ENCODE data around the genes EIF2A and P2RY12.

DNA sequence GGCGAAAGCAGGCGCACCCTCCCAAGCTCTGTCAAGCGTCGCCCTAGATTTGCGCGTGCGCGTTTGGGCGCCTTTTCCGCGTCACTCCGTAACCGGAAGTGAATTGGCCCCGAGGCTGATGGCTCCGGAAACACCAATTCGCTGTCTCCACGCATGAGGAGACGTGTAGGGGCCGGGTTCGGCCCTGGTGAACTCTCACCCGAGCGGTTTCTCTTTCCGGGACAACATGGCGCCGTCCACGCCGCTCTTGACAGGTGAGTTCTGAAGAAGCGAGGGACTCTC is at the start of gene EIF2A:
Gene EIF2A, plus strand, starts transcription at position 211 of the 282 bp plus-strand sequence.
- PRO-cap, 3 experiments: peak in 3 of 3 experiments; most common plus-strand start position 211 of the sequence (in 2)
- RAMPAGE, long total RNA, 4 experiments: start-site peak on the plus strand in 4 of 4 experiments, centred at positions 211 to 220 of the sequence, 92 to 1,092 reads per replicate
- RRBS: under 1% methylated on average over 7 of the region's 28 CpGs

DNA sequence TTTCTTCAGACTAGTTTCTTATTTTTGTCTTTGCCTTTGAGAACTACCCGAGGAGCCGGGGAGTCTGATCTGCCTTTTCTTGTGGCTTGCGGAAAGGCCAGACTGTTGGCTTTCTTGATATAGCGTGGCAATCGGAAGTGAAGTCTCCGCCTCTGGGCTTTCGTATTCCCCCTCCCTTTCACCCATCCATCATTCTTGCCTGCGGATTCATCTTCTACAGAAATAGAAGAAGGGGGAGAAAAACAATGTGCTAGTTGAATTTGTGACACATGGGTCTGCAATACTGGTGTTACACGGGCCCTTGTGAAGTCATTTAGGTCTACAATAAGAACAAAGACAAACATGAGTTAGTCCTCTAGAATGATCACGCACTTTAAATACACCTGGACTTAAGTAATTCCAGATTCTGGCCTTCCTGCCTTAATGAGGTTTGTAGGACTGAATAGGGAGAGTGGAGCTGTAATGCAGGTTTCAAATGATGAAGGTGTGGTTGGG is 319 bp downstream of the EIF2A start:
- PRO-cap, 3 experiments: peak in 2 of 3 experiments; most common plus-strand start position 189 of the sequence (in 1); most common minus-strand start position 180 of the sequence (in 2)
- RAMPAGE, long total RNA, 4 experiments: no peak in any of the 4 experiments
- RRBS: 0% methylated on average over 2 of the region's 10 CpGs

DNA sequence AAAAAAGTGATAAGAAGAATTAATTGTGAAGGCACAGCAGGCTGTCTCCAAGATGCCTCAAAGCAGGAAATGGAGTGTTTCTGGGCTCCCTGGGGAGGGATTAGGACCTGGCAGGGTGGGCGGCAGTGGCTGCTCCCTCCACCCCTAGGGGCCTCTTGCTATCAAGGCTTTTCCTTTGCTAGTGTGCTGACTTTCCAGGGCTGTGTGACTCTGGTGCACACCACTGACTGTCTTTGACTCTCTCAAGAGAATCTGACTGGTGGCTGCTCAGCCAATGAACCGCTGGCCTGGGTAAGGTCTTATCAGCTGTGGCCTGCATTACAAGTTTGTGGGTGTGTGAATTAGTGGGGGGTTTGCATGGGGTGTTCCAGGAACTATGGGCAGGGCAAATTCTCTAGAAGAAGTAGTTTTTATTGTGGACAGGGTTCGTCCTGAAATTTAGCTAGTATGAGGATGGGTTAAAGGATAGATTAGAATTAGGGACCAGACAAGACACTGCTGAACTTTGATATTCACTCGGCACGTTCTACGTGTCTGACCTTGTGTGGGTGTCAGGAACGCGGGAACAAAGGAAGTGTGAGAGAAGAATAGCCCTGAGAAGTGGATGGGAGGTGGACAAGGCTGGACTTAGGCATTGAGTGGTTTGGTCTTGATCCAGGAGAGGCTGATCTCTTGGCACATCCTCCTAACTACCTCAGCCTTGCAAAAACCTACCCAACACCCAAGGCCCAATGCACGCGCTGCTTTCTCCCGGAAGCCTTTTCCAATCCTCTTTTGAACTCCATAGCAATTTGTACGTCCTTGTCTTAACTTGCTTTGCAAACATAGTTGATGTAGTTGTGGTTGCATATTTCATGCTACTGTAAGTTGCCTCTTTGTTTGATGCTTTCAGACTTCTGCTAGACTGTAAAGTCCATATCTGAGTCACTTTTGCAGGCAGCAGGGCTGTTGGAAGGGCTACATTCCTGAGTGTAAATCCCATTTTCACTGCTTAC is 29.3 kb downstream of the SIAH2 start:
- PRO-cap, 3 experiments: peak in 3 of 3 experiments; most common plus-strand start position 344 of the sequence (in 1); most common minus-strand start position 206 of the sequence (in 3)
- RAMPAGE, long total RNA, 4 experiments: no peak in any of the 4 experiments
- RRBS: no CpG with 5 or more reads among the region's 12 CpGs

- PRO-cap, 3 experiments: no peak in any of the 3 experiments
- RAMPAGE, long total RNA, 4 experiments: start-site peak on the minus strand in 1 of 4 experiments, at chr3:150736584-150736601 at its widest, 10 reads per replicate
- RRBS: no CpG with 5 or more reads among the region's 7 CpGs
Observed at GRCh38 chr3:150736162-150736992, 26.6 kb downstream of the SIAH2 start.

DNA sequence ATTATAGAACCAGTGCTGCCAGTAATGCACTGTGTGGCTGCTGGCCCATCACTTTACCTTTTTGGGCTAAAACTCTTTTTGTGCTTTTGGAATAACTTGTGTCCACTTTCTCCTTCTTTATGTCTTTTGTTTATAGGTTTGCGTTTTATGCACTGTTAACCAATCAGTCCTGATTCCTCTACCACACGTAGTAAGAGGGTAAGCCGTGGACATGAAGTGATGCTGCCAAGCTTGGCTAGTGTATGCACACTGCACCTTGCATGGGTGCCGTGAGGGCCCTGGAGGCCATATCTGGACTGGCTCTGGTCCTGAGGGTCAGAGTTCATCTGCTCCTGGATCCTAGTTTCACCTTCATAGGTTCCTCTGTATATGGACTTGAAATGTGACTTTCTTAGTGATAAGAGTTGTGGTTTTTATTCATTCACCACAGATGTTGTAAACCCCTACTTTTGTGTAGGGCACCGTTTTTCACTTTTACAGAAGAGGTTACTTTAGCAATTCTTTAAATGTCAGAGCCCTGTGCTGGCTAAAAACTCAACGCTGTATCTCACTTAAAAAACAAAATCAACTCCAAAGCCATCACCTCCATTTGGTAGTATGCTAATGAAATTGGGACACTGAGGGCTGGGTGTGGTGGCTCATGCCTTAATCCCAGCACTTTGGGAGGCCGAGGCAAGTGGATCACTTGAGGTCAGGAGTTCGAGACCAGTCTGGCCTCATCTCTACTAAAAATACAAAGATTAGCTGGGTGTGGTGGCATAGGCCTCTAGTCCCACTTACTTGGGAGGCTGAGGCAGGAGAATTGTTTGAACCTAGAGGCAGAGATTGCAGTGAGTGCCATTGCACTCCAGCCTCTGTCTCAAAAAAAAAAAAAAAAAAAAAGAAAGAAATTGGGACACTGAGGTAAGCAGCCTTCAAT is 22.9 kb downstream of the SIAH2 start:
- PRO-cap, 3 experiments: peak in 2 of 3 experiments; most common minus-strand start position 357 of the sequence (in 2)
- RAMPAGE, long total RNA, 4 experiments: no peak in any of the 4 experiments
- RRBS: no CpG with 5 or more reads among the region's 8 CpGs

DNA sequence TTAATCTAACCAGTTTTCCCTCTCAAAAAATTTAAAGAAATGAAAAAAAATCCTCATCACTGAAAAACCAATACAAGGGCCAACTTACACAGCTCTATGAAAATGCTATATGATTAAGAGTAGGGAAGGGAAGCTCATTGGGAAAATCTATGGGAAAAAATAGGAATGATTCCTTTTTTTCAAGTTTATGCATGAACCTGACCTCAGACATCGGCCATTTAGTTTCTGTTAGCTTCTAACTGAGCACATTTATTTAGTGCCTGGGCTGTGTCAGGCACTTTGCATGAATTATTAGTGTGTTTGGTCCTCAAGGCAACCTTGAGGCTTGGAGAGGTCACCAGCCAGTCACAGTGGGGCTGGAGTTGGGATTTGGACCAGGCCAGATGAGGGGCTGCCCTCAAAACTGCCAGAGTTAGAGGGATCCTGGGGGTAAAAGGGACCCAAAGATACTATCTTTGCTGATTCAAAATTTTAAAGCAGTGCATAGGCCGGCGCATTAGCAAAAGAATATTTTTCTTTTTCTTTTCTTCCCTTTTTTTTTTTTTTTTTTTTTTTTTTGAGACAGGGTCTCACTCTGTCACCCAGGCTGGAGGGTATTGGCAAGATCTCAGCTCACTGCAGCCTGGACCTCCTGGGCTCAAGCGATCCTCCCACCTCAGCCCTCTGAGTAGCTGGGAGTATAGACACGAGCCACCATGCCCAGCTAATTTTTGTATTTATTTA is 8.0 kb downstream of the SIAH2 start:
- PRO-cap, 3 experiments: peak in 2 of 3 experiments; most common plus-strand start position 361 of the sequence (in 2); most common minus-strand start position 205 of the sequence (in 1)
- RAMPAGE, long total RNA, 4 experiments: no peak in any of the 4 experiments
- RRBS: no CpG with 5 or more reads among the region's 5 CpGs

GRCh38 chr3:150759106-150759964 is 3.6 kb downstream of the SIAH2 start:
- PRO-cap, 3 experiments: peak in 2 of 3 experiments; most common plus-strand start chr3:150759566 (in 1); most common minus-strand start chr3:150759181 (in 1)
- RAMPAGE, long total RNA, 4 experiments: no peak in any of the 4 experiments
- RRBS: no CpG with 5 or more reads among the region's 5 CpGs

GRCh38 chr3:150763709-150764407 is 889 bp upstream of the SIAH2 start:
- PRO-cap, 3 experiments: peak in 3 of 3 experiments; most common plus-strand start chr3:150763970 (in 1); most common minus-strand start chr3:150764022 (in 2)
- RAMPAGE, long total RNA, 4 experiments: no peak in any of the 4 experiments
- RRBS: 1% methylated on average over 12 of the region's 31 CpGs

GRCh38 chr3:150771500-150771980 is 8.6 kb upstream of the SIAH2 start:
- PRO-cap, 3 experiments: peak in 2 of 3 experiments; most common plus-strand start chr3:150771848 (in 1); most common minus-strand start chr3:150771764 (in 2)
- RAMPAGE, long total RNA, 4 experiments: no peak in any of the 4 experiments
- RRBS: no CpG with 5 or more reads among the region's 2 CpGs

GRCh38 chr3:150830721-150831279 is 67.8 kb upstream of the SIAH2 start:
- PRO-cap, 3 experiments: no peak in any of the 3 experiments
- RAMPAGE, long total RNA, 4 experiments: no peak in any of the 4 experiments
- RRBS: no CpG with 5 or more reads among the region's 7 CpGs

- PRO-cap, 3 experiments: peak in 1 of 3 experiments; most common minus-strand start chr3:151086222 (in 1)
- RAMPAGE, long total RNA, 4 experiments: no peak in any of the 4 experiments
- RRBS: 4% methylated on average over 27 of the region's 44 CpGs
Observed at GRCh38 chr3:151086045-151086499, 608 bp downstream of the MED12L start.

DNA sequence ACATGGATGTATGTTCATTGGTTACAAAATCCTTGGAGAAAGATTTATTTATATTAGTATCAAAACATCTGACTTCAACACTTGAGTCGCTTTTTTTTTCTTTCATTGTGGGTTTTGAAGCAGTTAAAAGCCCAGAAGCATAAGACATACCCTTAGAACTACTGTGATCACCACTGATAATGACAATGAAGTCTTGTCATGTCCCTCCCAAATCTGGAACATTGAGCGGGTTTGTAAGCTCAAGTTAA is 3.1 kb downstream of the GPR171 start:
- PRO-cap, 3 experiments: no peak in any of the 3 experiments
- RAMPAGE, long total RNA, 4 experiments: no peak in any of the 4 experiments
- RRBS: no CpG with 5 or more reads among the region's 2 CpGs

DNA sequence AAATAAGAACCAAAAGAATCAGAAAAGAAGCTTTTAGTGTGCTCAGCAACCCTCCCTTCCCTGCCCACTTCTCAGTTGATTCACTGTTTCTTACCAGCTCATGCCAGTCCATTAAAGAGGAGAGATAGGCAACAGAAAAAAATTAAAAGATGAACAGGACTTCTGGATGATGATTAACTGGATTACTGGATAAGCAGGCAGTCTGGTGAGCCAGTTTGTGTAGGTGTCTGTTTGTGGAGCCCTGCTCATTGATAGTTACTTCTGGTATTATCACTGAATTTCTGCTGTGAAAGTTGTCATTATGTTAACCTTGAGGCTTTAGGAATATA is 15.1 kb upstream of the GPR171 start:
- PRO-cap, 3 experiments: no peak in any of the 3 experiments
- RAMPAGE, long total RNA, 4 experiments: no peak in any of the 4 experiments

GRCh38 chr3:151226244-151226560 is 23.2 kb upstream of the GPR171 start:
- PRO-cap, 3 experiments: no peak in any of the 3 experiments
- RAMPAGE, long total RNA, 4 experiments: no peak in any of the 4 experiments
- RRBS: no CpG with 5 or more reads among the region's 3 CpGs

DNA sequence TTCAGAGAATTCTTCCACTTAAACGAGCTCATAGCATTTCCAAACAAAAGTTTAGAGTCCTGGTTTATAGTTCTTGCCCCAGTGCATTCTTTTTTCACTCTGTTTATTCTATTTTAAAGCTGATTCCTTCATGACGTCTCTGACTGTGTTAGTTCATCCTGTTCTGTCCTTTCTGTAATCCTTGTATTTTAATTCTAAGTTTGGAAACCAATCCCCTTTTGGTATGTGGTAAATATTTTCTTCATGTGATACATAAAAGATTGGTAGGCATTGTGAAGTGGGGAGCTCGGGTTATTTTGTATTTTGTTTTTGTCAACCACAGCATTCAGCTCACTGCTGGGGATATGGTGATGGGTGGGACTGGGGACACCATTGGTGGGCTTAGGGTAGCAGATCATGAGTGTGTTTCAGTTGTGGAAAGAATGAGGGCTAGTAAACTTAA is 18.6 kb downstream of the P2RY14 start:
- PRO-cap, 3 experiments: no peak in any of the 3 experiments
- RAMPAGE, long total RNA, 4 experiments: no peak in any of the 4 experiments
- RRBS: no CpG with 5 or more reads among the region's 3 CpGs

DNA sequence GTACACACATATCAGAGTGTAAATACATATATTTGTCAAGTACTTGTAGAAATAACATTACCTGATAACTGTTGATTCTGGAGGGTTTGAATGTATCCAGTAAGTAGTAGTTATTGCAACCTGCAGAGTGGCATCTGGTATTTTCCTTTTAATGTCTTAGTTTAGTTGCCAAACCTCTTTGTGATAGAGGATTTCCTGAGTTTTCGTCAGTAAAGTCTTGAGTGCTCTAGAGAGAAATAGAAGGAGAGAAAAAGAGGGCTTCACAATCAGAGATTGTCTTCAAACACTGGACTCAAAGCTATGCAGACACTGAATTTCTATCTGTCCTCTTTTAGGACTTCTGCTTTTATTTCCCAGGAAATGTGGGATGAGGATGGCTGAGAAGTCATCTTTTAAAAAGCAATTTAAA is 11.2 kb upstream of the P2RY13 start:
- PRO-cap, 3 experiments: no peak in any of the 3 experiments
- RAMPAGE, long total RNA, 4 experiments: no peak in any of the 4 experiments
- RRBS: no CpG with 5 or more reads among the region's 1 CpG

GRCh38 chr3:151384488-151385280 is at the start of gene P2RY12:
P2RY12 (minus strand) TSS chr3:151384753.
- PRO-cap, 3 experiments: peak in 2 of 3 experiments; most common plus-strand start chr3:151384866 (in 1); most common minus-strand start chr3:151384751 (in 1)
- RAMPAGE, long total RNA, 4 experiments: start-site peak on the minus strand in 4 of 4 experiments, at chr3:151384747-151384766 at its widest, 5 to 72 reads per replicate
- RRBS: no CpG with 5 or more reads among the region's 7 CpGs

- PRO-cap, 3 experiments: no peak in any of the 3 experiments
- RAMPAGE, long total RNA, 4 experiments: no peak in any of the 4 experiments
- RRBS: no CpG with 5 or more reads among the region's 2 CpGs
Observed at GRCh38 chr3:151860008-151860501, 13.4 kb upstream of the SUCNR1 start.

GRCh38 chr3:152152324-152152780 is 116.4 kb upstream of the MBNL1 start:
- PRO-cap, 3 experiments: no peak in any of the 3 experiments
- RAMPAGE, long total RNA, 4 experiments: no peak in any of the 4 experiments
- RRBS: no CpG with 5 or more reads among the region's 34 CpGs

- PRO-cap, 3 experiments: no peak in any of the 3 experiments
- RAMPAGE, long total RNA, 4 experiments: no peak in any of the 4 experiments
- RRBS: no CpG with 5 or more reads among the region's 2 CpGs
Observed at GRCh38 chr3:152155694-152156005, 113.1 kb upstream of the MBNL1 start.

Data from adrenal gland (tissue), 7 donors.